ENCODE measurements around a stretch of chr7.

DNA sequence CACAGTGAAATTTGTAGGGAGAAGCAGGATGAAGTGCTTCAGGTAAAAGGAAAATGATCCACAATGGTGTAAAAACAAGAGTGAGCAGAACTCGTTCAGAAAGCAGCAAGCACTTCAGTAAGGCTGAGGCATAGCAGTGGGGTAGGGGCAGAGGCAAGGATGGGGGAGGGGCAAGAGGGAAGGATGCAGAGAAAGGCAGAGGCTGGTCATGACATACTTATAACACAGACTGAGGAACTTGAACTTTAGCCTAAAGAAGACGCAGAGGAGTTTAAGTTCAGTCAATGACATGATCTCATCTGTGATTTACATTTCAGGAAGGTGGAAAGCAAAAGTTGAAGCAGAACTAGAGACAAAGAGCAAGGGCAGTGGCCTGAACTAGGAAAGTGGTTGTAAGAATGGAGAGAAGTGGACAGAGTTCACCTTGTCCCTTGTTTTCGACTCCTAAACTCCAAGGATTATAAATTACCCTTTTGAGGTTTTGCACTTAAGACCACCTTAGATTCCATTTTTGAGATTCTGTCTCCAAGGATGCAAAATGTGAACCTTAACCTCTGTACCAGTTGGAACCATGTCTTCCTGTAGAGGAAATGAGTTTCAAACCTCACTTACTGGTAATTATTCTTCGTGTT, 15.8 kb downstream of the MACC1 start:
- RRBS, result no CpG with 5 or more reads among the region's 4 CpGs

- RRBS, result no CpG with 5 or more reads among the region's 6 CpGs
Measured at GRCh38 chr7:20213843-20214875, 3.0 kb downstream of the MACC1 start.

- RRBS, result no CpG with 5 or more reads among the region's 3 CpGs
Measured at GRCh38 chr7:20301611-20301980, 29.1 kb upstream of the ITGB8 start.

GRCh38 chr7:20350446-20351032, 19.8 kb downstream of the ITGB8 start:
- RRBS, result no CpG with 5 or more reads among the region's 6 CpGs

- RRBS, result no CpG with 5 or more reads among the region's 2 CpGs
Measured at GRCh38 chr7:20361231-20362142, 30.8 kb downstream of the ITGB8 start.

DNA sequence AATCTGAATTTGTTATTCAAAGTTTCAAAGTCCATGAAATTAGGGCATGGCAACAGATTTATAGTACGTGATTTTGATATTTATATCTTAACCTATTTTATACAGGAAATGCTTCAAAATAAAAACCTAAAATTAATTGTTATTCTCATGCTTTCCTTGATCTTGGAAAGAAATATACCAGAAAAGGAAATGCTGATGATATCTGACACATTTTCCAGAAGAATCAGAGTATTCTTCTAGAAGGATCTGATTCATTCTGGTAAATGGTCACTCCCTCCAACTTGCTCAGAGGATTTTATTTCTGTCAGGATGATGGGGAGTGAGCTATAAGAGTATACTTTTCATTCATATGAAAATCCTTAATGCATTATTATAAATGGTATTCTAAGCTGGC, 71.5 kb downstream of the ITGB8 start:
- RRBS, result no CpG with 5 or more reads among the region's 1 CpG

DNA sequence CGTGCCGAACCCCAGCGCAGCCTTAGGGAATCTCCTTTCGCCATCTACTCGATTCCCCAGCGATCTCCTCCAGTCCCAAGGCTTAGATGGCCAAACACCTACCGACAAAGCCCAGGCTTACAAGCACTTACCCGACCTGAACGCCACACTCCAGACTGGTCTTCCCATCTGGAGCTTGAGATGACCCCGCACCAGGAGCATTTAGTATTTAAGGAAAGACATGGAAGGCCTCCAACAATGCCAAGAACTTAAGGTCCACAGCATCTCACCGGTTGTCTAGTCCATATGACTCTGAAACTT, 69.9 kb downstream of the SP8 start:
- RRBS, result no CpG with 5 or more reads among the region's 11 CpGs

DNA sequence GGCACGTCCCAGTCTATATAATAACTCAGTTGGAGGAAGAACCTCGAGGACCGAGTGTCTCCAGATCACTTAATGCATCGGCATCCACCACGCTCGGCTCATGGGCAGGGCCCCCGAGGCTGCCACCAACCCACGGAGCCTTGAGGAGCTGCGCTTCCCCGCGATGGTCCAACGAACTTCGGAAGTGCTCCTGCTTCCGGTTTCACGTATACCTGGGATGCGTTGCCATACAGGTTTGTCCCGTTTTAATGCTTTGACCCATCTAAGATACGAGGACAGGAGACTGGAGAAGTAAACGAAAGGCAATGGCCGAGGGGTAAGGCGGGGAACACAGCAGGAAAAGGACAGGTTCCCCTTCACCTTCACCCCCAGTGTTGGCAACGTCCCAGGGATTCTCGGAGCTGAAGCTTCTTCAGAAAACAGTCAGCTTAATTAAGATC, 10.5 kb upstream of the SP8 start:
- RRBS, result no CpG with 5 or more reads among the region's 23 CpGs

DNA sequence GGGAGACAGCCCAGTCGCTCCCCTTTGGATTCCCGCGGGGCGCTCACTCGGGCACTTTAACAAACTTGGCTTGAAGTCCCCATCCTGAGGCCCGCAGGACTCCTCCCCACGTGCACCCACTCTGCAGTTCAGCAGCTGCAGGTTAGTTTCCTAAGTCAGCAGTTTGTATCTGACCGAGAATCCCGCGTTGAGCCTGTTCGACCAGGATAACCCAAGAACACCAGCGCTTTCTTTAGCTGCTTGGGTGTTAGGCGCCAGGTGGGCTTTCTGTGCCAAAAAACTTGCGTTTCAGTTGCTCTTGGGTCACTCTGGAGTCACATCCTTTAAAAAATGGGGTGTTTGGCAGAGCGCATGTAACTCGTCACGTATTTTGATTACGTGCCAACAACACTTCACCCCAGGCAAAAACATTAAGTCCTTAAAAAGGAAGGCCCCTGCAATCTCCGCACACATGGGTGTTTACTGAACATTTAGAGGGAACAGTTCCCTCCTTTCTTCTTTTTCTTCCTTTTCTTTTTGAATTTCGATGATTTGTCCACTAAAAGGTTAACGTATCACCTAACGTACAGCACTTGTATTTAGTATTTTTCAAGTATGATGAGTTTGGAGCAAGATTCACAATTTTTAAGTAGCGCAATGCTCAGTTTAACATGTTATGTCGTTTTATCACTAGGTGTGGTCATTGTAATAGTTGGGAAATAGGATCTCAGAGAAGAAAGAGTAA, 969 bp downstream of the DNAH11 start:
- RRBS, result no CpG with 5 or more reads among the region's 24 CpGs

DNA sequence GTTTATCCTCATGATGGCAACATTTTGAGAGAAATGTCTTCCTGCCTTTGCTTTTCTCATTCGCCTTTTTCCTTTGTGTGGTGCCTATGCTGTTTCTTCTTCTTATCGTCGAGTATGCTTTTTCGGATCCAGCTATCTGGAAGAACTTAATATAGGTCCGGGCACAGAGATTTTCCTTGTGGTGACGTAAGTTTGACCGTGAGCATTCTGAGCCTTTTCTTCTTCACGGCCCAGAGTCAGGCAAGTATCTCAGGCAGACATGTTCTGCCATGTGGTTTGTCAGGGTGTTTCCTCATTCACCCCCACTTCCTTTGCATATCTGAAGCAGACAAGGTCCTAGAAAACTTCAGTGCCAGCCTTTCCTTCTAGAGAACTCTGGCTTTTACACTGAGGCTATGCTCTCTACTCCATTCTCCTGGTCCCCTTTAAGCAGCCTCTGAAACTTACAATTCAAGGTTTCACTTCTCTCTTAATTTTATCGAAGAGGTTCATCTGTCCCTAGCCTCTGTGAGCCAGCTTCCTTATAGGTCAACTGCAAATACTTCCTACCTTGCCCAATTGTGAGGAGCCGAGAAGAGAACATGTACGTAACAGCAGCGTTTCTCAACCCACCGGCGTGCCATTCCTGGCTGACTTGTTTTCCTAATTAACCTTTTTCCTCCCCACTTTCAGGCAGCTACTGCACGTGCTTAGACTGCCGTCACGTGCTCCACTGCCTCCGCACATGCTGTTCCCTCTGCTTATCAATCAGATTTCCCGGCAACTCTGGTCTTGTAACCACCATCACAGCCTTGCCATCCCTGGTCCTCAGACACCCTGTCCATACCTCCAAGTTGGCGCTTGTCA, 47.3 kb downstream of the CDCA7L start:
- RRBS, result no CpG with 5 or more reads among the region's 20 CpGs

DNA sequence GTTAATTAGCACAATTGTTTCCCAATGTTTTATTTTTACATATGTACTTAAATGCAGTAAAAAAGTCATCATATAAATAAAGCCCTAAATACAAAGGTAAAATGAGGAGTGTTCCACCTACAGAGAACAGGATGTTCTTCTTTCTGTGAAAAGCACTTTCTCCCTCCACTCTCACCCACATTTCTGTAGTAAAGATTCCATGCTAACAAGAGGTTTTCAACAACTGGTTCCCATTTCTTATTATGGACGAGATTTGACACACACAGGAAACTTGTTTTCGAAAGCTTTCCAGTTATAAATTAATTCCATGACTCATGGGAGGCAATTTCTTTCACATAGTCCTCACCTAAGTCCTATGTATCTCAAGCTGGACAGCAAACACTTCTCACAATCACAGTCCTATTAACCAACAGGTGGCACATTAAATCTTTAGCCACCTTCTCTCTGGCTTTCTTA, 24.6 kb downstream of the RAPGEF5 start:
- RRBS, result no CpG with 5 or more reads among the region's 2 CpGs

DNA sequence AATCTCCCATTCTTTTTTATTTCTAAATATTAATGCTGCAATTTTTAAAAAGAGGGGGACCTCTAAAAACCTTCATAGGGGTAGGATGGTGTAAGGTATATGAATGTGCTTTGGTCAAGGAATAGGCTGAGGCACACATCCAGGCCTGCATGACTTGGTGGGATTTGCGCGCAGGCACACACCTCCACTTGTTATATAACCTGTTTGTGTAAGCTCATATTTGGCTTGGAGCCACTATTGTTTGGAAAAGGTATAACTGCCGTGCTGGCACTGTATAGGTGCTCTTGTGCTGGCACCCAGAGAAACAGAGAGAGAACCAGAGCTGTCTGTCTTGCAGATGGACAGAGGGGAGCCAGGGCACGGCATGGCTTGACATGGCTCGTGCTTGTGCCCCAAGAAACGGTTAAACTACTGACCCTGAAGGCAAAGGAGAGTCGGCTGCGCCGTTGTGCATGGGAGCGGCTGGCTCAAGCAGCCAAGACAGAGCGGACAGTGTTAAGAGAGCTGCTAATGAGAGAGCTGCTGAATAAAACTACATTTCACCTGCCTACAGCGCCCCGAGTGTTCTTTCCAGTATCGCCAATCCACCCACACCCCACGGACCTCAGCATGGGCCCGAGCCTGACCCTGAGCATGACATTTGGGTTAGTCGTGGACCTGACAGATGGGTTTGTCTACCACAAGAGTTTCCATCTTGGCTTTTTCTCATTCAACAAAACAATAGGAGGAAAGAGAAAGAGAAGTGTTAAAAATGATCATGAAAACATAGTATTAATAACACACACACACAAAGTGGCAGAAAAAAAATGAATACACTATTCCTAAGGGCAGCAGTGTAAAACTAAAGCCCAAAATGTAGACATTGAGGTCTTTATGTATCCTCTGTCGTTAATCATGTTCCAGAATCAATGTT, 23.2 kb downstream of the RAPGEF5 start:
- RRBS, result no CpG with 5 or more reads among the region's 18 CpGs

GRCh38 chr7:22350684-22351219, 6.2 kb downstream of the RAPGEF5 start:
- RRBS, result no CpG with 5 or more reads among the region's 1 CpG

- RRBS, result no CpG with 5 or more reads among the region's 17 CpGs
Measured at GRCh38 chr7:22561234-22562300, 61.6 kb upstream of the STEAP1B start.

DNA sequence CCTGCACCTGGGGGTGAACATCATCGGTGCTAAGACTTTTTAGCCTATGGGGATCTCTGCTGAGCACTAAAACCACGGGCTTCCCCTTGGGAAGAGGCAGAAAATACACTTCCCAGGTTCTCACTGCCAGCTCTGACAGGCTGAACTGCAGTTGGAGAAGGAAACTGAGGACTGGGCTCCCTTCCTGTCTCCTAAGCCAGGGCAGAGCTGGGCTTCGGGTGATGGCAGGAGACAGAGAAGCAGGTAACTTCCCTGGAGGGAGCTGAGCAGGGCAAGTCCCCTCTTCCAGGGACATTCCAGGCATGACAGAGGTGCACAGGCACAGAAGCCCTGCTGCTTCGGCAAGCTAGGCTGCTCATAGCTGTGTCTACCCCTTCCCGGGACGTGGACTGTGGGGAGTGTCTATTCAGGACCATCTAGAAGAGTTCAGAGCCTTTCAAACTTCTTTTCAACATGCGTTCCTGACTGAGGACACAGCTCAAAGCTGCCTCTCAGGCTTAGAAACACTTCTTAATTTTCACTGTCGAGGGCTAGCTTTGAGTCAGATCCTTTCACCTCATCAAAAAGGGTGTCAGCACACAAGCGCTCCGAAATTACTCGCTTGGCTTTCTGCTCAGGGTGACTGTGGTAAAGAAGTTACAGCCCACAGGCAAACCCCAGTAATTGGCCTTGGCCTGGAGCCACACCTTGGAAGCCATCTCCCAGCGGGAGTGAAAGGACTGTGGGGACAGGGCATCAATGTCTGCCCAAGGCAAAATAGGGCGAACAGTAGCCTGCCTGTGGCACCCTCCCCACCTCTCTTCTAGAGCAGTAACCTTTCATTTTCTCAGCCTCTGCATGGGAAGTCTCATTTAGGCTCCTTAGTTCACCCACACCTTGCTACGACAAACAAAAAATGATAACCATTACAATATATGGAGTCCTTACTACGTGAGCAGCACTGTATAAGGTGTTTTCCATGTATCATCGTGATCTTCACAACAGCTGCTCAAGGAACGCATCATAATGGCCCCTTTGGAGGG, 63.8 kb upstream of the STEAP1B start:
- RRBS, result no CpG with 5 or more reads among the region's 17 CpGs

- RRBS, result no CpG with 5 or more reads among the region's 11 CpGs
Measured at GRCh38 chr7:22811929-22813010, 10.4 kb downstream of the TOMM7 start.

DNA sequence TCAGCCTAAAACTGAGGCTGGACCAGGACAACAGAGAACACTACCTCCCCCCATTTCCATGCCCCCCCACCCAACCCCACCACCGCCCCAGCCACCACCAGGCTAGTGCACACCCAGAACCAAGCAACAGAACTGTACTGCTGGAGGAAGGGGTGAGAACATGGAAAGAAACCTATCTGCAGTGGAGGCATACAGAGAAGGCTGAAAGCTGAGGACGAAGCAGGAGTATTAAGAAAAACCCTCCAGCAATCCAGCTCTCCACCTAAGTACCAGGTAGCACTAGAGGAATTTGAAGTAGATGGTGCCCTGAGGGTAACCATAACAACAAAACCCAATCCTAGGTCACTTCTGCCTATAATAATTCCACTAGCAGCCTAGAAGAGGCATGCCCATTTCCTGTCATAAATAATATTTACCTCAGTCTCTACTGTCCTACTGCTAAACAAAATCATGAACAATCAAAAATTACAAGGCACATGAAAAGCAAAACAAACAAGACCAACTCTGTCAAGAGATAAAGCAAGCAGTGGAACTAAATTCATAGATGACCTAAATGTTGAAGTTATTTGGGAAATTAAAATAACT, 51.1 kb downstream of the HYCC1 start:
- RRBS, result no CpG with 5 or more reads among the region's 2 CpGs

DNA sequence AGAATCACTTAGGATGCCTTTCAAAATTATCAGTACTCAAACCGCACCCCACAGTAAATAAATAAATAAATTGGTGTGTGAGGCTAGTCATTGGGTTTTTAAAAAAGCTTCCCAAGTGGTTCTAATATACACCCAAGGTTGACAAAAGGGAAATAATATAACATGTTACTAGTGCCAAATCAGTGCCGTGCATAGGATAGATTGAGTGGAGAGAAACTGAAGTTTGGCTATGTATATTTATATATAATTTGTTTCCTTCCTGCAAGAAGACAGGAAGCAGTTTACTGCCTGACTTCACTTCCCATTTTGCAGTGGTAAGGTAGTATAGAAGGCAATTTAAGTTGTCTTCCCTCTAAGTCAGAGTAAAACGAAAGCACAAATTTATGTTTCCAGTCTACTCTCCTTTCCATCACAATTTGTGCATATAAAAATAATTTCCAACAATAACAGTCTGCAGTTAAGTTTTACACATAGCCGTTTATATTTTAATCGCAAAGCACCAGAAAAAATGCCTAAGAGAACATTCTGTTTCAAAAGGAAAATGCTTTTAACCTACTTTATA, 3.4 kb upstream of the HYCC1 start:
- RRBS, result no CpG with 5 or more reads among the region's 5 CpGs

GRCh38 chr7:23190614-23191637, 9.1 kb downstream of the NUP42 start:
- RRBS, result no CpG with 5 or more reads among the region's 2 CpGs

GRCh38 chr7:23469687-23469859, 718 bp downstream of the IGF2BP3 start:
- RRBS, result 4% methylated on average over 10 of the region's 20 CpGs

Measured in choroid plexus epithelial cell (primary cell).